ENCODE data around the gene XYLB.

DNA sequence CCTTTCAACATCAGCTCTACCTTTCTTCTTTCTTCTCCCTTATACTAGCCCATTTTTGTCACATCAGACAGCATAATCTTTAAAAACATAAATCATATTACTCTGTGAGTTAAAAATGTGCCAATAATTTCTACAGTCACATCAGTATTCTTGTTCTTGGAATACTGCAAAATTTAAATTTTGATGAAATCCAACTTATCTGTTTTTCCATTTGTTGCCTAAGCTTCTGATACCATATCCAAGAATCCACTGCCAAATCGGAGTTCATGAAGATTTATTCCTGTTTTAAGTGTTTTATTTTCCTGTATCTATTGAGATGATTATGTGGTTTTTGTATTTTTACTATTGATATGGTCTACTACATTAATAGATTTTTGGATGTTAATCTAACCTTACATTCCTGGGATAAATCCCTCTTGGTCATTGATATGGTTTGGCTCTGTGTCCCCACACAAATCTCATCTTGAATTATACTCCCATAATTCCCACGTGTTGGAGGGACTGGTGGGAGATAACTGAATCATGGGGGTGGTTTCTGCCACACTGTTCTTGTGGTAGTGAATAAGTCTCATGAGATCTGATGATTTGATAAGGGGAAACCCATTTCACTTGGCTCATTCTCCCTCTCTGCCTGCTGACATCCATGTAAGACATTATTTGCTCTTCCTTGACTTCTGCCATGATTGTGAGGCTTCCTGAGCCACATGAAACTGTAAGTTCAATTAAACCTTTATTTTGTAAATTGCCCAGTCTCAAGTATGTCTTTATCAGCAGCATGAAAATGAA, 106.7 kb upstream of the UBP1 start:
- PRO-cap, 2 experiments = no peak in any of the 2 experiments
- RAMPAGE, long total RNA, 4 experiments = no peak in any of the 4 experiments

DNA sequence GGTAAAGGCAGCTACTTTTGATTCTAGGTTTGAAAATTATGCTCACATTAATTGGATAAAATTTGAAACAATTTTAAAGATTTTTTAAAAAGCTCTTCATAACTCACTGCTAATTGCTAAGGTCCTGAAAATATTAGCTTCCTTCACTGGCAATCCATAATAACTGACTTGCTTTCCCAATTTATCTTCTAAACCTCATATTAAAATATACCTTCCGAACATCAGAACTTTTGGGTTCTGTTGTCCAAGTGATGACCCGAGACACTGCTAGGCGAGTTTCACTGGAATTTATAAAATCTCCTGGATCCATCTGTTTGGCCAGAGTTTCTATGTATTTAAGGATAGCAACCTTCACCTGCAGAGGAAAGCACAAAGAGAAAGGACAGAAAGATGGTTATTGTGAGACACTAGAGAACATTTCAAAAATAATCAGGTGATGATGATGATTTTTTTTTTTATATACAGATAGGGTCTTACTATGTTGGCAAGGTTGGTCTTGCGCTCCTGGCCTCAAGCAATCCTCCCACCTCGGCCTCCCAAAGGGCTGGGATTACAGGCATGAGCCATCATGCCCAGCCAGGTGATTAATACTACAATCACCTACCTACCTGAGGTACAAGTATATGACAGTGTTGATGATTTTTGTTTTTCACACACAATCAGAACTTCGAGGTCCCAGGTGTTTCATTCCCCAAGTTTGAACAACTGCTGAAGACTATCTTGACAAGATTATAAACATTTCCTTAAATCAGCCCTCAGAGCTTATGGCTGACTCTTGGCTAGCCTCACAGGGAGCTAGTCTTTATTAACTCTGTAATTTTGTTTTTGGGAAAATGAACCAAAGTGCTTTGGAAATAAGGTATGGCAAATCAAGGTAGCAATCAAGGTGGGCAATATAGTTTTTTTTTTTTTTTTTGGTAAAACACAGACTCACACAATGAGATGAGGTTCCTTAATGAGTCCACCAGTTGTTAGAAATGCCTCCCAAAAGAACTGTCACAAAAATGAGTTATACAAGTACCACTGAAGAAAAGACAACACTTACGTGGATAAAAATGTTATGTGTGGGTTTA, 111.2 kb upstream of the UBP1 start:
- PRO-cap, 2 experiments = no peak in any of the 2 experiments
- RAMPAGE, long total RNA, 4 experiments = no peak in any of the 4 experiments

DNA sequence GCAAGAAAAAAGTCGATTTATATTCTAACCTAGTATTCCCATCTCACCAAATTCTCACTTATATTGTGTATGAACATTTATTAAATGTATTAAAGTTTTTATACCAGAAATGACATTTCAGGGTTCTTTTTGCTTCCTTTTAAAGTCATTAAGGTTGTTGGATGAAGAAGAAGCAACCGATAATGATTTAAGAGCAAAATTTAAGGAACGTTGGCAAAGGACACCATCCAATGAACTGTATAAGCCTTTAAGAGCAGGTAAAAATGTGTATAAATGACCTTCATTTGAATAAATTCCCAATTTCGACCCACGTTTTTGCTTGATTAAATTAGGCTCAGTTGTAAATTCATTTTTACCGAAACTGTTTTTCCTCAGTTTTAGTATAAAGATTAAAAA, 45.5 kb downstream of the PDCD6IP start:
- PRO-cap, 2 experiments = no peak in any of the 2 experiments
- RAMPAGE, long total RNA, 4 experiments = no peak in any of the 4 experiments

DNA sequence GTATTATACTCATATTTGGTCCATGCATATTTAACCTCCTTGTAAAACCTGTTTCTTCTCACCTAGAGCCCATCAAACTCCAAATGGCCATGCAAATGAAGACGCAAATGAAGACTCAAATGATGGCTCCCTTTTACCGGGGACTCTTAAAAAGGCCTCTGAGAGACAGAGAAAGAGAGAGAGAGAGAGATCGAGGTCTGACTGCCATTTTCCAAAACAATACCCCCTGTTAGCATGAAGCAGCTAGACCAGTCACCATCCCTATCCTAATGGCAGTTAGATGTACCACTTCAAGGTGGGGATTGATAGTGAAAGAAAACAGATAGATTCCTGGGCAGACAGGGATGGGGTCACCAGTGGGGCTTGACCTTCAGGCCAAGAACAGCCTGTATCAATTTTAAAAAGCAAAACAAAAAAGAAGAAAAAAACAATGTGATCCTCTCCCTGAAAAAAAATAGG, 243.9 kb upstream of the STAC start:
- PRO-cap, 2 experiments = no peak in any of the 2 experiments
- RAMPAGE, long total RNA, 4 experiments = no peak in any of the 4 experiments

DNA sequence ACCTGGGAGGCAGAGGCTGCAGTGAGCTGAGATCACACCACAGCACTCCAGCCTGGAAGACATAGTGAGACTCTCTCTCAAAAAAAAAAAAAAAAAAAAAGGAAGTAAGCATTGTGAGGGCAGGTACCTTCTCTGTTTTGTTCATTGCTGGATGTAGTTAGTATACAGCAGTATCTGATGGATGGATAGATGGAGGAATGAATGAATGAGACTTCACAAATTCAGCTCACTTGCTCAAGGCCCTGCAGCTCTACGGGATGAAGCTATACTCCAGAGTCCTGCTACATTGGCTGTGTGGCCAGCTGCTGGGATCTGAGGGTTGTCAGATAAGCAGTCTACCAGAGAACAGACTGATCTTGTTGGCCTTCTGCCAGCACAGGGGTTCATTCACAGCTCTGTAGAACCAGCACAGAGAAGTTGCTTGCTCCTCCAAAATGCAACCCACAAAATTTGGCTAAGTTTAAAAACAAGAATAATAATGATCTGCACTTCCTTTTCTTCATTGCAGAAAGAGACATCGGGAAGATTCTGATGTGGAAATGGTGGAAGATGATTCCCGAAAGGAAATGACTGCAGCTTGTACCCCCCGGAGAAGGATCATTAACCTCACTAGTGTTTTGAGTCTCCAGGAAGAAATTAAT, 35.1 kb downstream of the MLH1 start:
- PRO-cap, 2 experiments = no peak in any of the 2 experiments
- RAMPAGE, long total RNA, 4 experiments = no peak in any of the 4 experiments

- PRO-cap, 2 experiments = no peak in any of the 2 experiments
- RAMPAGE, long total RNA, 4 experiments = start-site peak on the plus strand in 2 of 4 experiments, at chr3:37385859-37386045 at its widest, 17 to 22 reads per replicate
Measured at GRCh38 chr3:37385692-37386376, 66.1 kb upstream of the ITGA9 start.

DNA sequence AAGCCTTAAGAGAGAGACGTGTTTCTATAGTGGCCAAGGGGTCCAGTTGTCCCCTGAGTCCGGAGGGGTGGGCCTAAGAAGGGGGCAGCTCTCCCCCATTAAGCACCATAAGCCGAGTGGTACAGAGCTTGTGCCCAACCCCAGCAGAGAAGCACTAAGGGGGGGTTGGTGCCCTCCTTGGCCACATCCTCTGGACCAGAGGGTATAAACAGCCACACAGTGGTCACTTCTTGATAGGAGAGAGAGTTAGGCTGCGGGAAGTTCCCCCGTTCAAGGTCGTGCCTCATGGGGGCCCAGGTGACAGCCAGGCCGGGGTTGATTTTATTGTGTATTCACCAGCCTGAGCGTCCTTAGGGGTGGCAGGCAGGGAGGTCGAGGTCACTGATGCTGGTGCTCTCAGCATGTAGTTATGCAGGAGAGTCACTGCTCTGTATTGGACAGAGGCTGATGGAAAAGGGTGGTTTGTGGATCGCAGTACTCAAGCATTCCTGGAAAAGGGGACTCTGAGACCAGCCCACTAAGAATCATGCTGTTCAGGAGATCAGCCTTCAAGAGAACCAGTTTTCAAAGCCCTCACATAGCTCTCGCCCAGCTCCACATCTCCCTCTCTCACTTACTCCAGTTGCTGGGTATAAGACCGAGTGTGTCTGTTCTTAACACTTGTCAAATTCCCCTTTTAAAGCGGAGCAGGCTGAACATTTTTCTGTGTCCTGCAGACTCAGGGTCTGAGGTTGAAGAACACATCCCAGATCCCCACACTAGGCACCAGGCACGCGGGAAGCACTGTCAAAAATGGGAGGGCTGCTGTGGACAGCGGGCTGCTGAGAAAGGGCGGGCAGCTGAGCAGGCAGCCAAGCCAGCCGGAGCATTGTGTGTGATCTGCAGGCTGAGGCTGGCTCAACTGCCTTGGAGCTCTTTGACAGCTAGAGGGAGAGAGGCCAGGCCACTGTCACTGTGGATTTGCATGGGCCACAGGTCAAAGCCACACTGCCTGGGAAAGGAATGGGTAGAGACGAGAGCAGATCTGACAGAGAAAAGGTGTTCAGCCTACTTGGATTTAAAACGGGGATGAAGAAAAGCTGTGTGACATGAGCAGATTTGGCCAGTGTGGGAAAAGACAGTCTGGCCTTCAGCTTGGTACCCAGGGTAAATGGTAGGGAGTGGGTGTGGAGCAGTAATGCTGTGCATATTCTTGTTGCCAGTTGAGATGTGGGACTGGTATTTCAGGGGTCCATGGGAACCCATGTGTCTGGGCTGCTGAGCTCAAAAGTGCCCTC, 1.8 kb downstream of the ITGA9 start:
- PRO-cap, 2 experiments = peak in 1 of 2 experiments; most common plus-strand start position 236 of the sequence (in 1); most common minus-strand start position 114 of the sequence (in 1)
- RAMPAGE, long total RNA, 4 experiments = no peak in any of the 4 experiments

DNA sequence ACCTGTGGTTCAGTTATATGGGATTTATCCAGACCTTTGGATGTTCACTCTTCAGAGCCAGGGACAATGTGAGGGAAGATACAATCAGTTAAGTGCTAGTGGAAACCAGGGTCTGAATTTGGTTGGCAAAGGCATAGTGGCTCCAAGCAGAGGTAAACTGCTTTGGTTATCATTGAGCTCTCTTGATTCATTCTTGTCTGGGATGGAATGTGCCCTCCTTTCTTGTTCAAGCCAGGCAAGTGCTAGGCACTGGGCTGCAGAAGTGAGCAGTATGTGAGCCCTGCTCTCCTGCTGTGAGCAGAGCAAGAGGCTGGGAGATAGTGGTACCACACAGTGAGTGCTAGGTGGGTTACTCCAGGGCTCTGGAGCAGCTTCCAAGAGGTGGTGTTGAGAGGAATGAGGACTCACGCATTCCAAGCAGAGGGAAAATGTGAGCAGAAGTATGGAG, 200.2 kb upstream of the CTDSPL start:
- PRO-cap, 2 experiments = no peak in any of the 2 experiments
- RAMPAGE, long total RNA, 4 experiments = start-site peak on the plus strand in 2 of 4 experiments, centred at positions 242 to 243 of the sequence, 6 to 16 reads per replicate

- PRO-cap, 2 experiments = no peak in any of the 2 experiments
- RAMPAGE, long total RNA, 4 experiments = no peak in any of the 4 experiments
Measured at GRCh38 chr3:37721668-37722189, 140.0 kb upstream of the CTDSPL start.

DNA sequence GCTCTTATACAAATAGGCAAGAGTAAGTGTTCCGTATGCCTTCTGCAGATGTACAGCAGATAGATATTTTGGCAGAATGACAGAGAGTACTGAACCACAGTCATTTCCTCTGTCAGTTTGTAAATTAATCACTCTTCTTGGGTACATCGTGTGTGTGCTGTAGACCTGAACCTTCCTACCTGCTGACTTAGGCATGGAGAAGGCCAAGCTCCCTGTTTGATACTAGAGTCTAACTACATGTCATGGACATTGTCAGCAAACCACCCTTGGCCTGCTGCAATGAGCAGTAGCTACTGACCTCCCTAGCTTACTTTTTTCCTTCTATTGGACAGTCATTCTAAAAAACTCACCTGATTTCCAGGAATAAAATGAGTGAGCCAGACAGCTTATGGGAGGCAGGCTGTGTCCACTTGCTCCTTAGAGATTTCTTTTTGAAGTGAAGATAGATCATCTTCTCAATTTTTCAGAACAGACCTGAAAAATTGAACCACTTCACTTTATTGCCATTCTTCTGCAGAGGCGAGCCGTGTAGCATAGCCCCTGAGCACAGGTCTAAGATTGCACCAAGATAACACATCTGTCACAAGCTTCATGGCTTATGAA, 108.0 kb upstream of the CTDSPL start:
- PRO-cap, 2 experiments = no peak in any of the 2 experiments
- RAMPAGE, long total RNA, 4 experiments = no peak in any of the 4 experiments

DNA sequence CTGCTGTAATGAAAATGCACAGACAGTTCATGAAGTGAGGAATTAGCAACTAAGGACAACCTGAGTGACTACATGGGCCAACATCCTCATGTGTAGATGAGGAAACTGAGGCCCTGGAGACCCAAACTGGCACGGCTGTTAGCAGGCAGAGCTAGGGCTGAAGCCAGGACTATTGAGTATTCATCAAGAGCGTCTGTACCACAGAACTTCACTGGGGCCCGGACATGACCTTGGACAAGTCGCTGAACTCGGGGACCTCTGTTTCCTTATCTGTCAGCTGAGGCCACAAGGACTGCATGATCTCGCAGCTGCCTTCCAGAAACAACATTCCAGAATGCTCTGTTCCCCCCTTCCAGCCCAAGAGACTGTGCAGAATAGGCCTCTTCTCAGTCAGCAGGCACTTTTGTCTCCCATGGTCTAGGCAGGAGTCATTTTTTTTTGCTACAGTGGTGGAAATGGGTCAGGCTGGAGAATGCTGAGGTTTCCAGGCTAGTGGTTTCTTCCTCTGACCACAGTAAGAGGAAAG, 90.2 kb upstream of the CTDSPL start:
- PRO-cap, 2 experiments = no peak in any of the 2 experiments
- RAMPAGE, long total RNA, 4 experiments = no peak in any of the 4 experiments

GRCh38 chr3:37863985-37864296, 2.3 kb downstream of the CTDSPL start:
- PRO-cap, 2 experiments = peak in 1 of 2 experiments; most common minus-strand start chr3:37864129 (in 1)
- RAMPAGE, long total RNA, 4 experiments = no peak in any of the 4 experiments

DNA sequence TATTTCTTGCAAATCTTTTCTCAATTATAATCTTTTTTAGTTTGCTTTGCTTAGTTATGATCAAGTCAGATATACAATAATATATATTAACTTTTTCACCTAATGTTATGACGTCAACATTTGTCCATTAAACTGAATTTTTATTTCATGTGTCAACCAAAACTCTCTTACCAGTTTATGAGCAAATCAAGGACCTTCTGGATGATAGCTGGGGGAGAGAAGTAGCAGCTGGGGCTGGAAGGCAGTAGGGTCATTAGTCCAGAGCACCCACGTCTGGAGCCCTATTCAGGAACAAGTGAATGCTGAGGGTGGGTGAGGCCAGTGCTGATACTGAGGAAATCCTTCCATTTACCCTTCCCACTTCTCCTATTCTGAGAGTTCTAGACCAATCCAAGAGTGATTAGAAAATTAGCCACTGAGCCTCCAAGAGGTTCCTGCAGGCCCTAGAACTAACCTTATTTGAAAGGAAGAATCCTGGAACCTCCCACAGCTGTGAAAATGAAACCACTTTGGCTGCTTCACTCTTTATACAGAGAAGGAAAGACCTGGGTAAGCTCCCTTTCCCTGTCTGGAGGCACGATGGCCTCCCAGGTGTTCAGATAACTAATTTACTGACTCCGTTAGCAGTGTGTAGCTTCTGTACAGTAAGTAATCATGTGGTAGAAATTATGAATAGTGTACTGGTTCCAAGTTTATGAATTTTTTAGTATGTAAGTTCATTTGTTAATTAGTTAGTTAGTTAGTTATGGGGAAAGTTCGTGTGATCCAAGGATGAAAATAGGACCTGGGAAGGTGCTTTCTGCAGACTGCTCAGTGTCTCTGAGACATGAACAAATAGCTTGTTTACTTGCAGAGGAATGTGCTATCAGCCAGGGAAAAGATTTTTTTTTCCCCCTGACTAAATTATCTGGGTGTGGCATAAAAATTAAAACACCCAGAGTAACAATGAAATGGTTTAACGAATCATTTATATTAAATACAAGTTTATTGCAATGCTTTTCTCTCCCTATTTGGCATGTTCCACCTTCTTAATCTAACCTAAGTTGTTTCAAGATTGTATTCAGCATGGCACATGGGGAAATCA, 46.0 kb upstream of the VILL start:
- PRO-cap, 2 experiments = peak in 1 of 2 experiments; most common plus-strand start position 528 of the sequence (in 1)
- RAMPAGE, long total RNA, 4 experiments = no peak in any of the 4 experiments

DNA sequence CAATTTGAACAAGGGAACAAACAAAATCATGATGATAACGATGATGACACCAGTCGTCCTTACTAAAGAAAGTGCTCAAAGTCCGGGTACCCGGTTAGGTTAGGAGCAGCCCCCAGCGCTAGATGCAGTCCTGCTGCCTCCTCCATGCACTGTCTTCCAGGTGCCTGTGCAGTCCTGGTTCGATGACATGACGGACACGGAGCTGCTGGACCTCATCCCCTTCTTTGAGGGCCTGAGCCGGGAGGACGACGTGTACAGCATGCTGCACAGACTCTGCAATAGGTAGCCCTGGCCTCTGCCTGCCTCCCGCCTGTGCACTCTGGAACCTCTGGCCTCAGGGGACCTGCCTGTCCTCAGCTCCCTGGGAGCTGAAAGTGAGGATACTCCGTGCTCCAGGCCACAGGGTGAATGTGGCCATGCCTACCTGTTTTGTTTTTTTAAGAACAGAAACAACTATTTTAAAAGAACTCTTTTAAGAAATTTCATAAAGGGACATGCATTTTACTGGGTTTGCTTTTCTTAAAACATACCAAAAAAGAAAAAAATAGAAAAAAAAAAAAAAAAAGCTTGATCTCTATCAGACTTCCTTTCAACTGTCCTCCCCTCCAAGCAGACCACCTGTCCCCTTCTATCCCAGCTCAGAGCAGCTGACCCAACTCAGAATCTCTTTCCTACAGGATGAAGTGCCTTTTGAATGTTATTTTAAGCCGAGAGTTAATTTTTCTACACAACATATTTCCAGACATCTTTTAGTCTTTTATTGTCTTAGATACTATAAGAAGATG, 9.8 kb upstream of the VILL start:
- PRO-cap, 2 experiments = no peak in any of the 2 experiments
- RAMPAGE, long total RNA, 4 experiments = no peak in any of the 4 experiments

GRCh38 chr3:37986762-37987423, 3.7 kb upstream of the VILL start:
- PRO-cap, 2 experiments = no peak in any of the 2 experiments
- RAMPAGE, long total RNA, 4 experiments = no peak in any of the 4 experiments

- PRO-cap, 2 experiments = no peak in any of the 2 experiments
- RAMPAGE, long total RNA, 4 experiments = no peak in any of the 4 experiments
Measured at GRCh38 chr3:38030819-38031573, 1.6 kb upstream of the PLCD1 start.

DNA sequence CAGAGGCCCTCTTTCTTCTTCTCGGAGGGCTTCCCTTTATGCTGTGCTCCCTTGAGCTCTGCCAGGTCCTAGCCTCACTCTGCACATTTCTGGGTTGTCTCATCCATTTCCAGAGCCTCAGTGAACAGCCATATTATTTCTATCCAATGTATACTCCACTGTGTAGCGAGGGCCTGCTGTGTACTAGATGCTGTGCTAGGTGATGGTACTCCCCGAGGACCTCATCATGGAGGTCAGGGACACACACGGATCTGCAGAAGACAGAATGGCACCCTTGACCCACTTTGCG, 18.3 kb downstream of the ACAA1 start:
- PRO-cap, 2 experiments = no peak in any of the 2 experiments
- RAMPAGE, long total RNA, 4 experiments = no peak in any of the 4 experiments

- PRO-cap, 2 experiments = no peak in any of the 2 experiments
- RAMPAGE, long total RNA, 4 experiments = start-site peak on the minus strand in 2 of 4 experiments, at chr3:38127792-38127863 at its widest, 13 to 21 reads per replicate
Measured at GRCh38 chr3:38127589-38128218, 9.2 kb downstream of the ACAA1 start.

- PRO-cap, 2 experiments = peak in 1 of 2 experiments; most common plus-strand start chr3:38346928 (in 1)
- RAMPAGE, long total RNA, 4 experiments = start-site peak on the plus strand in 4 of 4 experiments, at chr3:38346759-38346847 at its widest, 11 to 45 reads per replicate
Measured at GRCh38 chr3:38346276-38347115, at the start of gene XYLB. Gene XYLB, plus strand, starts transcription at chr3:38346785.

GRCh38 chr3:38453007-38453443, 665 bp upstream of the ACVR2B start:
- PRO-cap, 2 experiments = no peak in any of the 2 experiments
- RAMPAGE, long total RNA, 4 experiments = no peak in any of the 4 experiments

Data from upper lobe of left lung (tissue), 5 donors.